Type B pancreatic cell (in vitro differentiated cells): ENCODE measurements around a stretch of chr1.

DNA sequence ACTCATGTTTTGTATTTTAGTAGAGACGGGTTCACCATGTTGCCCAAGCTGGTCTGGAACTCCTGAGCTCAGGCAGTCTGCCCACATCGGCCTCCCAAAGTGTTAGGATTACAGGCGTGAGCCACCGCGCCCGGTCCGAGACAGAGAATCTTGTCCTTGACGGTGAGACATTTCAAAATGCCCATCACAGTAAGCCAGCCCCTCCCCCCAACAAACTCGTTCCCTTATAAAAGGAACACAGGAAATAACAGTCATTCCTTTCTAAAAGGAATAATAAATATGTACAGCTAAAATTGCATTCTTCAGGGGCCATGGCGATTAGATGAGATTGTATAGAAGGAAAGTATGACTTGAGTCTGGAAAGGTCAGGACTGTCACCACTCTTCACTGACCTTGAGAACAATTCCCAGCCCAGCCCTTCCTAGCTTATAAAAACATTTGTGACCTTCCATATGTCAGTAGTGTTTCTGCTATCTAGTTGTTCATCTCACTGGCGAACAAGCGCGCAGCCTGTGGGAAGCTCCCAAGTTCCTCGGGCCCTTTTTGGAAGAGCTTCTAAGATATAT is 8.5 kb downstream of the SZRD1 start:
- PRO-cap, result no peak

DNA sequence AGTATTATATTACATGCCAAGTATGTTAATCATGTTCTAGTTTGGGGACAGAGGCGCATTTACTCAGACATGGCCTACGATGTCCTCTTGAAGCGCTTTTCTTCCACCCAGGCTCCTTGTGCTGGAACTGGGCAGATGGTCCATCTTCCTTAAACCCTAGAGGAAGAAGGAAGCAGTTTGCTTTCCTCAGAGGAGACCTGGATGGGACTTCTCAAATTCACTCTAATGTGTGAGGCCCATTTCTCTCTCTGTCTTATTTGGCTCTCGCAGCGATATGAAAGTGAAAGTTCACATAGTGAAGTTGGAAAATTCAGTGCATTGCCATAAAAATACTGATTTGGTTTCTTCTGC is 20.1 kb downstream of the SZRD1 start:
- PRO-cap, result no peak

DNA sequence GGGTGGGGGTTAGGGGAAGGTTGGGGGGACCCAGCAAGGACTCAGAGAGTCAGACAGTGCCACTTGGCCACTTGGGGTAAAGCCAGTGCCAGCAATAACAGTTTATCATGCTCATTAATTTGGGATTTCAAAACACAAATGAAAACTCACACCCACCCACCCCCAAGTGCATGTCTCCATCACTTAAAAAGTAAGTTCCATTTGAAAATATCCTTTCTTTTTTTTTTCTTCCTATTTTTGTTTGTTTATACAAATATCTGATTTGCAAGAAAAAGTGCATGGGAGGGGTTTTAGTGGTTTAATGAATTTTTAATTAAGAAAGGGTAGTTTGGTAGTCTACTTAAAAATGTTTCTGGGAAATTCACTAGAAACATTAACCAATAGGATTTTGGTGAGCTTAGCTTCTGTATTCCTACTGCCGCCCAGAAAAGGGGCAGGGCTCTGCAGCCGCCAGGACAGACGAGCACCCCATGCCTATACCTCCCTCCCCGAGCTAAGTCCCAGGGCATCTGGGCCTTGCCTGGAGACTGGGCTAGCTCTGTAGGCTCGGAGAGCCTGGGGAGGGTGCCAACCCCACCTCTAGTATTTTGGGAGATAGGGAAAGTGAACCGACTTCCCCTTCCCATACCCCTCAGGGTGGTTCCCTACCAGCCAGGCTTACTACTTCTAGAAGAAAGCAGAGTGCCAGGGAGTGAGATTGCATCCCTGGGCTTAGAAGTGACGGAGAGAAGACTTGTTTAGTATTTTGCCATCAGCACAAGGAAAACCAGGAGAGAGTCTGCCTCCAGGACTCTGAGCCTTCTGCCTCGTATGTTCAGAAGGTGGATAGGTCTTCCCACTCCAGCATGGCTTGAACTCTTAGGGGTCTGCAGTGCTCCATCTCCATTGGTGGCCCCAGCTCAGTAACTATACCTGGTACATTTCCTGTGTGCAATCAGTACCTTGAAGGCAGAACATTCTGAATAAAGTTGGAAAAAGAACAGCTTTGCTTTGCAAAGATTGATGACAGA is 28.7 kb downstream of the SZRD1 start:
- PRO-cap, result no peak

- PRO-cap, result no peak
Observed at GRCh38 chr1:16441569-16441851, 986 bp downstream of the NECAP2 start.

- PRO-cap, result bidirectional peak, plus-strand start at chr1:16514292, minus-strand start at chr1:16514061; bidirectional peak, plus-strand start at chr1:16514662, minus-strand start at chr1:16514469
Observed at GRCh38 chr1:16513949-16514951, 73.7 kb downstream of the NECAP2 start.

- PRO-cap, result unidirectional peak, plus-strand start at chr1:16613131; bidirectional peak, plus-strand start at chr1:16613370, minus-strand start at chr1:16613340; bidirectional peak, plus-strand start at chr1:16613660, minus-strand start at chr1:16613527
Observed at GRCh38 chr1:16612906-16613819, 172.6 kb downstream of the NECAP2 start.

DNA sequence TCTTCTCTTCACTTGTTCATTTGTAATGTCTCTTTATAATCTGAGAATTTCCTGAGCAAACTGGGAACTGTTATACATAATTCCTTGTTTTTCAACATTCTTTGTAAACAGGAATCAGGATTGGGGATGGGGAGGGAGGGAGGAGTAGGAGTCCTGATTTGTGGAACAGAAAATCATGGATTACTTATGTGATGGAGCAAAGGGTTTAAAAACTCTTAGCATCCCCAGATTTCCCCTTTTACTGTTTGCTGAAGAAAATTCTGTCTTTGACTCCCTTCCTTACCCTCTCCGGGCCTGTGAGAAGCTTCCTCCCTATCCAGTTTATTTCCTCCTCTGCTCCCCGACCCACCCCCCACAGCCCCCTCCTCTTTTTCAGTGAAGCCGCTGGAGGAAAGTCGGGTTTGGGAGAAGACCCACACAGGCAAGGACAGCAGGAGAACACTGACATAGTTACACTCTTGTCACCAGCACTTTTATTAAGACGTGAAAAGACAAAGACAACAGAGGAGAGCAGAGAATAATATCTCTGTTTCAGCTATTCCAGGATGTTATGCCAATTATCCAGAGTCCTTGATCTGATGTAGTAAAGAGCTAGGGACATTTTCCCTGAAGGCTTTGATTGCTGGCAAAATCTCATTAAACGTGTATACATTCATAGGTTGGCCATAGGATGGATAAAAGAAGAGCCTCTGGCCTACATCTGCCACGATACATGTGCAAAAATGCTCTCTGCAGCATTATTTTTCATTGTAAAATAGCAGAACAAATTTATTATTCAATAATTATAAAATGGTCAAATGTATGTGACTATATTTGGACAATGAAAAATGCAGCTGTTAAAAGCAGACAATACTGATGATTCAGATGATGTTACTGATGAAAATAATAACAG is 177.5 kb downstream of the NECAP2 start:
- PRO-cap, result no peak

DNA sequence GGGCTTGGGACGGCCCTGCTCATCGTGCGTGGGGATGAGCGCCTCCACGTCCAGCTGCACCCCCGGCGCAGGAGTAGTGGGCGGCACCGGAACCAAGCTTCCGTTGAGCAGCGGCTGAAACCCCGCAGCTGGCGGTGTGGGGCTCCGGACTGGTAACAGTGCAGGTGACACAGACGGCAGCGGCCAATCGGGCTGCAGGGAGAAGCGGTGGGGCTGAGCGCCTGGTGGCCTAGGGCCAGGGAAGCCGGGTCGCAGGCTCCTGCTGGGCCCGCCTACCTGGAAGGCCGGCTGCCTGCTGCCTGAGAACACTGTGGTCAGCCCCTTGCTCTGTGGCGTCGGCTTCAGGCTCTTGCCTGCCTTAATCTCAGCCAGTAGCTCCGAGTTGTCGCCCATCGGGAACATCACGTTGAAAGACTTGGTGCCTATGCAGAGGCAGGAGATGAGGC is 225.2 kb upstream of the CROCC start:
- PRO-cap, result no peak

- PRO-cap, result no peak
Observed at GRCh38 chr1:16859962-16860448, 61.7 kb upstream of the CROCC start.

DNA sequence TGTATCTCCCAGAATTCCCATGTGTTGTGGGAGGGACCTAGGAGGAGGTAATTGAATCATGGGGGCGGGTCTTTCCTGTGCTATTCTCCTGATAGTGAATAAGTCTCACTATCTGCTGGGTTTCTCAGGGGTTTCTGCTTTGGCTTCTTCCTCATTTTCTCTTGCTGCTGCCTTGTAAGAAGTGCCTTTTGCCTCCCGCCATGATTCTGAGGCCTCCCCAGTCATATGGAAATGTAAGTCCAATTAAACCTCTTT is 51.8 kb upstream of the CROCC start:
- PRO-cap, result no peak

GRCh38 chr1:17052061-17052390 is 1.8 kb downstream of the SDHB start:
- PRO-cap, result no peak

DNA sequence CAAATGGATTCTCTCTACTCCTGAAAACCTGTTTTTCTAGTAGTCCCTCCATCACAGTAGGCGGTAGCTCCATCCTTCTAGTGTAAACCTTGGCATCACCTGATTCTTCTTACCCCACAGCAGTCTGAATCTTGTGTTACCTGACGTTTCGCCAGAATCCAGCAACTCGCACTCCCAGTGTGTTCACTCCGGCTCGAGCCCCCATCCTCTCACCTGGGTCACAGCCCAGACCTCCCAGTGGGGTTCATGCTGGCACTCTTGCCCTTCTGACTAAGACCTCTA is 5.5 kb downstream of the PADI6 start:
- PRO-cap, result no peak

- PRO-cap, result no peak
Observed at GRCh38 chr1:17409213-17410048, 30.0 kb downstream of the RCC2 start.

- PRO-cap, result no peak
Observed at GRCh38 chr1:17443137-17443813, 3.8 kb upstream of the RCC2 start.

- PRO-cap, result no peak
Observed at GRCh38 chr1:17531076-17531337, 8.5 kb upstream of the ARHGEF10L start.

GRCh38 chr1:17540310-17540673 is 794 bp downstream of the ARHGEF10L start:
- PRO-cap, result no peak

- PRO-cap, result no peak
Observed at GRCh38 chr1:17559233-17559776, 19.8 kb downstream of the ARHGEF10L start.

GRCh38 chr1:17561196-17562034 is 21.9 kb downstream of the ARHGEF10L start:
- PRO-cap, result no peak

- PRO-cap, result no peak
Observed at GRCh38 chr1:17609377-17609931, 70.0 kb downstream of the ARHGEF10L start.

GRCh38 chr1:17635629-17636202 is 96.2 kb downstream of the ARHGEF10L start:
- PRO-cap, result no peak